Left lobe of liver (tissue), 1 donor: ENCODE measurements around a stretch of chr7.

- PRO-cap = no peak
Observed at GRCh38 chr7:149459567-149460490, 1.0 kb downstream of the ZNF777 start.

DNA sequence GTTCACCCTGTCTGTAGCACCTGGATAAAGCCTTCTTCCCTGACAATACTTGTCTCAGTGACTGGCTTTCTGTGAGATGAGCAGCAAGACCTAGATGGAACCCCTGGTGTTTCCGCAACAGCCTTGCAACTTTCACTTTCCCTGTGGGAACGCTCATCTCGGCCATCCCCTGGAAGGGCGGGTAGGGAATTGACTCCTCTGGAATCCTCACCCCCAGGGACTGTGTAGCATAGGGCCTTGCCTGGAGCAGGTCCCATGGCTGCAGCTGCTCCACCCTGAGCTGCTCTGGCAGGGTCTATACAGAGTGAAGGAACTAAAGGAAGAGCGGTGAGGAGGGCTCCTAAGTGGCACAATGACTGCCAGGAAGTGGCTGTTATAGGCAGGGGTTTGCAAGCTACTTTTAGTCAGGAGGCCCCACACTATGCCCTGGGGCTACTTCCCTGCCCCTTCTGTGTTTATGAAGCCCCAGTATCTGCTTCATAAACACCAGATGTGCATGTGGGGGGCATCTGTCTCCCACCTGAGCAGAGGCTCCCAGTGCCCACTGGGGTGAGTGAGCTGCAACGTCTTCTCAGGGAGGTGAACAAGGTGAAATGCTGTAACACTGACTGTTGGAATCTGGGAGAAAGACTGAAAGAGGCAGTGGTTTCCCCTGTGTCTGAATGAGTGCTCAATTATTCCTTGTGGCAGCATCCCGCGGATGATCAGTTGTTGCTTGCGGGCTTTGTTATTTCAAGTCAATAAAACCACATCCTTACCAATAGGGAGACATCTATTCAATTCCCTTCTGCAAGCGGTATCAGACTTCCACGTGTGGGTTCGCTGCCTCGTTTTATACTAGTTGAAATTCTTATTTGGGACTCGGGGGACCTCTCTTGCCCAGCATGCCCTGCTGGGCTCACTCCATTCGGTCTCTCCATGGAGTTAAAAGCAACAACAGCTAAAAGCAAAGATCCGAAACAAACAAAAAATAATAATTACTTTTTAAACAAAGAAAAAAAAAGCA lies 51.1 kb upstream of the ZNF746 start:
- PRO-cap = no peak

GRCh38 chr7:149590113-149591150 lies 92.8 kb upstream of the ZNF746 start:
- PRO-cap = no peak

DNA sequence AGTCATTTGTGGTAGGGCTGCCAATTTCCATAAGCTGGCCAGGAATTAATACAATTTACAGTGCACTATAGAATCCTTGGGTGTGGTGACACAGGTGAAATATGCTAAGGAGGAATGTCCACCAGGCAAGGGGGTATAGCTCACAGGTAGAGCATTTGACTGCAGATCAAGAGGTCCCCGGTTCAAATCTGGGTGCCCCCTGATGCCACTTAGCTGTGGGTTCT lies 50.1 kb upstream of the KRBA1 start:
- PRO-cap = no peak

DNA sequence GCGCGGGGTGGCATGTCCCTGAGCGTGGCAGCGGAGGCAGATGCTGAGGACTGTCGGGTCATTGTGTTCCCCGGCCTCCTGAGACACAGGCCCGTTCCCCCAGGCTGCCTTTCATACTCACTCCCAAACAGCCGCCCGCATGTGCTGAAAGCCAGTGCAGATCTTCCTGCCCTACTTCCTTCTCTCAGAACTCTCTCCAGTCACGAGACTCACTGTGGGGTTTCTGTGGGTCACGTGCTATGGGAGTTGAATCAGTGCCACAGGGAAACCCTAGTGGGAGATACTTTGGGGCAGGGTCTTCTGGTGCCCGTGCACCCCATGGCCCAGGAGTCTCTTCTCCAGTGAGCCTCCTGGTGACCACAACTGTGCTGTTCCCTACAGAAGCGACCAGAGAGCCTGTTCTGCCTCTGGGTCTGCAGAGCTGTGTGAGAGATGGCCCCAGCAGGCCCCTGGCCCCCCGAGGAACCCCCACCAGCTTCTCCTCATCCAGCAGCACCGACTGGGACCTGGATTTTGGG lies 10.8 kb downstream of the KRBA1 start:
- PRO-cap = no peak

- PRO-cap = no peak
Observed at GRCh38 chr7:149861457-149862122, 12.2 kb upstream of the ATP6V0E2 start.

DNA sequence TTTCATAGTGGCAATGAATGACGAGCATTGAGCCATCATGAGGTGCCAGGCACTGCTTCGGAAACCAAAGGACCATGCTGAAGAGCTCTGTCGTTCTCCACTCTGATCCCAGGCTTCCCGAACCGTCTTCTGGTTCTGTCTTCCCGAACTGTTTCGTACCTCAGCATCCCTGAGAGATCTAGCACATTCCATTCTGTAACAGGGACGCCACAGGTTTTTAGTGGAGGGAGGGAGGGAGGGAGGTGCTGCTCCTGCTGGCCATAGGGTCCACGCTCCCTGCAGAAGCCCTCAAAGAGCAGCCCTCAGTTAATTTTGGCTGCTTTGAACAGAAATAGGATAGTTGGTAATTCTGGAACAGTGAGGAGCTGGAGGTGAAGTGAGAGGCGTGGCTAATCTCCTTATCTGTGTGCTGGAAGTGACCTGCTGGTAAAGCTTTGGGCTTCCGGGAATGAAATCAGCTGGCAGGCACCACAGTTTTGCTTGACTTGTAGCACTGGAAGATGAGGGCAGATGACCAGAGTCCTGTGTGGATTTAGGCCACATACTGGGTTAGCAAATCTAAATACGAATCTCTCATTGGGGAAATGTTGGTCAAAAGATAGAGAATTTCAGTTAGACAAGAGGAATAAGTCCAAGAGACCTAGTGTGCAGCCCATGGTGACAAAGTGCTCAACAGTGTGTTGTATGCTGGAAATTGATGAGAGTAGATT lies 10.2 kb downstream of the ATP6V0E2 start:
- PRO-cap = no peak

GRCh38 chr7:150109534-150110089 lies 213.5 kb upstream of the LRRC61 start:
- PRO-cap = no peak

GRCh38 chr7:150357096-150357847 lies 11.3 kb upstream of the REPIN1 start:
- PRO-cap = no peak

GRCh38 chr7:150410181-150411320 lies 5.1 kb downstream of the ENSG00000284691 start:
- PRO-cap = no peak

DNA sequence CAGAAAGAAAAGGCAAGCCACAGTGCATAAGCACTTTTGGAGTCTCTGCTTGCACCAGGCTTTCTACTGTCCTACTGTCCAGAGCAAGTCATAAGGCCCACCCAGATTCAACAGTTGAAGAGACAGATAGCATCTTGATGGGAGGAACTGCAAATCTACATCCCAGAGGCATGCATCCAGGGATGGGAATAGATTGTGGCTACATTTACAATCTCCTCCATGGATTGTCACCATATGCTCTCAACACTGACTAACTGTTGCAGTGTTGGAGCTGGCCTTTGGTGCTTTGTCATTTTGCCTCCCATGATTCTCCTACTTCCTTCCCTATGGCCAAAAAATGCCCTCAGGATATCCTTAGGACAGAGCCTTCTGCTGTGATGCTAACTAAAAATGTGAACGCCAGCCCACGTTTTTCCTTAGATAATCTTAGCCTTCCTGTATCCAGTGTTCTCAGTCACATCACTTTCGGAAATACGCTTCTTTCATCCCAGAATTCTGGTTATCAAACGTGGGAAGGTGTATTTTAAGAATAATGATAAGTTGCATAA lies 3.7 kb downstream of the GIMAP4 start:
- PRO-cap = no peak

DNA sequence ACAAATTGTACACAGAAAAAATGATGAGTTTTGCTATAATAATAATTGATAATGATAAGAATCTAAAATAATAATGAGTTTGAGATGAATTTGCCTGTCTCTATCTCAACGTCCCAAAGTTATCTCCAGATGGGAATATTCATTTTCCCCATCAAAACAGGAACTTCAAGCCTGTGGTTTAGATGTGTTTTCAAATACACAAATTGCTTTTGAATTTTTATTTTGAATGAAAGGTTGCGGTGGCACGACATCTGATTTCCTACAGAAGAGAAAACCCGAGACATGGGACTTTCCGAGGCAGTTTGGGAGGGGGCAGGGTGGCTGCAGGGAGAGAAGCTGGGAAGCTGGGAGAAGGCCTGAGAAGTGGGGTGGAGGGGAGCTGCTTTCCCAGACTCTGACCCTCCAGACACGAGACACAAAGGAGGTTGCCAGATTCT lies 19.5 kb downstream of the TMEM176A start:
- PRO-cap = no peak

DNA sequence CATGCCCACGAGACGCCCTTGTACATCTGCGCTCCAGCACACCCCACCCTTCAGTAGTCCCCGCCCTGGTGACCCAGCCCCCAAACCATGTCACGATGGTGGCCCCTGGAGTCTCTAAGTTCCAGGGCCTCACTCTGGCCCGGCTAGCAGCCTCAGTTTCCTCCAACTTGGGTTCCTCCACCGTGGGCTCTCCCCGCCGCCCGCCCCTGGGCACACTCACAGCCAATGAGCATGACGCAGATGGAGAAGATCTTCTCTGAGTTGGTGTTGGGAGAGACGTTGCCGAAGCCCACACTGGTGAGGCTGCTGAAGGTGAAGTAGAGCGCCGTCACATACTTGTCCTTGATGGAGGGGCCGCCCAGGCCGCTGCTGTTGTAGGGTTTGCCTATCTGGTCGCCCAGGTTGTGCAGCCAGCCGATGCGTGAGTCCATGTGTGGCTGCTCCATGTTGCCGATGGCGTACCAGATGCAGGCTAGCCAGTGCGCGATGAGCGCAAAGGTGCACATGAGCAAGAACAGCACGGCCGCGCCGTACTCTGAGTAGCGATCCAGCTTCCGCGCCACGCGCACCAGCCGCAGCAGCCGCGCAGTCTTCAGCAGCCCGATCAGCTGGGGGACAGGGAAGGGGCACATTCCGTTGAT lies 26.8 kb downstream of the KCNH2 start:
- PRO-cap = no peak

GRCh38 chr7:150954469-150955150 lies 23.5 kb downstream of the KCNH2 start:
- PRO-cap = no peak

DNA sequence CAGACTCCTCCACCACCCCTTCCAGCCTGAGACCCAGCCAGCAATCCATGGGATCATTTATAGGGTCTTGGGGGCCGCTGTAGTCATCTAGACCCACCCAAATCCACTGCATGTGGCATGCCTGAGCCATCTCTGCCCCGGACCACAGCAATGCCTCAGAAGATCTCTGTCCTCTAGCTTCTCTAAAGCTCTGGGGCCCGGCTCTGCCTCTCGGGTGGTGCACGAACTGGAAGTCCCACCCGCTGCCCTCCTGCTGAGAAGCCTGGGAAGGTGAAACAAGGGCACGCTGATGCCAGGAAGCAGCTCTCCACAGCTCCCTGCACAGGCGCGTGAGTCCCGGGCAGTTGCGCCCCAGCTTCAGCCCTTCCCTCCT lies 12.9 kb downstream of the KCNH2 start:
- PRO-cap = no peak

GRCh38 chr7:150968224-150968430 lies 10.0 kb downstream of the KCNH2 start:
- PRO-cap = no peak

DNA sequence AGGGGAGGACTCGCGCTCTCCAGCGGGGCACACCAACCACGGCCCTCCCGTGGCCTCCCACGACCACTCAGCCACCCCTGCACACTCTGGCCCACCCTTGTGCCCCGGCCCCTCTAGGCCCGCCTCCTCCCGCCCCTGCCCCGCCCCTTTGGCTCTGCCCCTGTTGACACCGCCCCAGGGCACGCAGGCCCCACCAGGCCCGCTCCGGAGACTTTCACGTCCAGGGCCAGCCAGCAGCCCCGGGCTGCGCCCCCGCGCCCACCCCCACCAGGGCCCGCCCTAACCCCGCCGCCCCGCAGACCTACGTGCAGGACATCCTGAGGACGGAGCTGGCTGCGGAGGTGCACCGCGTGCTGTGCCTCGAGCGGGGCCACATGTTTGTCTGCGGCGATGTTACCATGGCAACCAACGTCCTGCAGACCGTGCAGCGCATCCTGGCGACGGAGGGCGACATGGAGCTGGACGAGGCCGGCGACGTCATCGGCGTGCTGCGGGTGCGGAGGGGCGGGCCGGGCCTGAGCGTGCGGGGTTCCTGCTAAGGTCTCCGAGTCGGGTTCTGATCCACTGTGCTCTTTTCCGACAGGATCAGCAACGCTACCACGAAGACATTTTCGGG lies 10.8 kb downstream of the ATG9B start:
- PRO-cap = no peak

DNA sequence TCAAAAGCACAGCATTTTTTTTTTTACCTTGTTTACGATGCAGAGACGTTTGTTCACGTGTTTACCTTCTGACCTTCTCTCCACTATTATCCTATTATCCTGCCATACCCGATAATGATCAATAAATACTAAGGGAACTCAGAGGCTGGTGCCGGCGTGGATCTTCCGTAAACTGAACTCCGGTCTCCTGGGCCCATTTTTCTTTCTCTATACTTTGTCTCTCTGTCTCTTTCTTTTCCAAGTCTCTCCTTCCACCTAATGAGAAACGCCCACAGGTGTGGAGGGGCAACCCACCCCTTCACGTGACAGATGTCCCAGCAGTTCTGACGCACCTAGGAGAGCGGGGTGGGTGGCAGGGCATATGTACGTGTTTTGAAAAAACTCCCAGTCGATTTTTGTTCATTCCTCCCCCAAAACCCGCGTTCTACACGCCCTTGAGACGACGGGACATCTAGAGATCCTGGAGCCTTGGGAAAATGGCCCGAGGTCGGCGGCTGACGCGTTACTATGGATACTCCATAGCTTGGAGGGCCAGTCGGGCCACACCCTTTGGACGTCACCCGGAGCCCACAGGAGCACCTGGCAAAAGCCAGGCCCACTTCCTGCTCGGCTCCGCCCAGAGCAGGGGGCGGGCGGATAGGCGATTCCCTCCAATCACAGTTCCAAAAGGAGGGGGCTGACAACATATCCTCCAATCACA lies 431 bp upstream of the ABCB8 start:
- PRO-cap = bidirectional peak, plus-strand start outside the sequence, minus-strand start at position 590 of the sequence

GRCh38 chr7:151104042-151105104 lies 18.1 kb downstream of the AGAP3 start:
- PRO-cap = no peak

DNA sequence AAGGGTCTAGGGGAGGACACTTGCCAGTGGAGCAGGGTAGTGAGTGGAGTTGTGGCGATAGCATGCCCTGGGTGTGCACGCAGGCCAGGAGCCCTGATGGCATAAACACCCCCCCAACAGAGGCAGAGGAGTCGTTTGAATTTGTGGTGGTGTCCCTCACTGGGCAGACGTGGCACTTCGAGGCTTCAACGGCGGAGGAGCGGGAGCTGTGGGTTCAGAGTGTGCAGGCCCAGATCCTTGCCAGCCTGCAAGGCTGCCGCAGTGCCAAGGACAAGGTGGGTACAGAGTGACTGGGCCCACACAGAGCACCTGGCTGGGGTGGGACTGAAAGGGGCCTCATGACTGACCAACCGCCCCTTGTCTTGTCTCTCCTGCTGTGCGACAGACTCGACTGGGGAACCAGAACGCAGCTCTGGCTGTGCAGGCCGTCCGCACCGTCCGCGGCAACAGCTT lies 25.7 kb downstream of the GBX1 start:
- PRO-cap = no peak